Occipital lobe (tissue), 2 donors: ENCODE data around the genes POC5 and CRHBP.

GRCh38 chr5:75358260-75358963, 21.4 kb downstream of the HMGCR start:
- RAMPAGE, long total RNA = no peak

GRCh38 chr5:75360741-75361743, 24.0 kb downstream of the HMGCR start:
- RAMPAGE, long total RNA = no peak

- RAMPAGE, long total RNA = no peak
Measured at GRCh38 chr5:75510460-75511114, 842 bp downstream of the CERT1 start.

GRCh38 chr5:75716700-75717765, at the start of gene POC5:
Gene POC5 (minus strand): TSS chr5:75717437.
- RAMPAGE, long total RNA = start-site peak on the minus strand at chr5:75717402-75717430, 97 and 46 reads in 2 replicates

- RAMPAGE, long total RNA = no peak
Measured at GRCh38 chr5:76220780-76221250, 137.6 kb downstream of the SV2C start.

DNA sequence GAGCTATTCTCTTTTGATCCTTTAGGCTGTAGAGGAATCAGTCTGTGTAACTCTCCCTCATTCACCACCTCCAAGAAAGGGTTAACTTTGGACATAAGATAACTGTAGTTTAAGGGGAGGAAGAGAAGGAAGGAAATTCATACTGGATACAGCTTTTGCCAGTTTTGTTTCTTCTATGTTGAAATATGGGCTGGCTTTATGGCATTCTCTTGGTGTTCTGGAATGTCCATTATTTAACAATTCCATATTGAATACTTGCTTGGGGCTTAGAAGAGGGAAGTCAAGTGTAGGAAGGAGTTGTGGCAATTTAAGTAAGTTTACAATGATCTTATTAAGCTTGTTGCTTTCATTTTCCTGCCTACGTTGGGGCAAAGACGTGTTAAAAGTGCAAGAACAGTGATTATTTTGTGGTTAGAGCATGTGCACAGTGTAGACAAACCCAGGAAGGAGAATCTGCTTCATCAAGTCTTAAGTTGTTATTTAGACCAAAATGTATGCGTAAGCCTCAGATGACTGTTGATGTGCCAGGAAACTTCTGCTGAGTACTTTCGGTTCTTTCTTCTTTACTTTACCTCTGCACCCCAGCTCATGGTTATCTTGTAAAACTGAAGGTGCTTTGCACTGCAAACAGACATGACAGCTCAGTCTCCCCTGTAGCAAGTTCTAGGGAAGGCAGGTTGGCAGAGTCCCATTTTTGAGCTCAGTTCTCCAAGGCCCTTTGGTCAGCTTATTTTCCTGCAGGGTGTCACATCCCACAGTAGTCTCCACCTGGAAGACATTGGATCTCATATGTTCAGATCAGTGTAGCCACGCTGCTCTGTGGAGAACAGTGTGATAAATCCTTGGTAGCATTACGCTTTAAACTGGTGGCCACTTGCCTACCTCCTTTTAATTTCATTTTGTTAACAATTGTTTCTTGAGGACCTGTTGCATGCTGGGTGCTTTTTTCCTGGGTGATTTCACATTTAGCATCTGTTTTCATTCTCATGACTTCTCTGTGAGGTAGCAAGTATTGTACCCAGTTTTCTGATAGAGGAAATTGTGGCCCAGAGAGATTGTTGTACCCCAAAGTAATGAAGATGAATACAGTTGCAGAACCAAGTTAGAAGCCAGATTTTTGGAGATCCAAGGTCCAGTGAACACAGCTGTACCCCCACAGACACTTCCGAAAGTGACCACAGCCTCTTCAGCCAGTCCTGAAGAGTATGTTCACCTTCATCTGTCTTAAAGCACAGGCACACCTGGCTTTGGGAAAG, 75.6 kb downstream of the F2RL2 start:
- RAMPAGE, long total RNA = no peak

DNA sequence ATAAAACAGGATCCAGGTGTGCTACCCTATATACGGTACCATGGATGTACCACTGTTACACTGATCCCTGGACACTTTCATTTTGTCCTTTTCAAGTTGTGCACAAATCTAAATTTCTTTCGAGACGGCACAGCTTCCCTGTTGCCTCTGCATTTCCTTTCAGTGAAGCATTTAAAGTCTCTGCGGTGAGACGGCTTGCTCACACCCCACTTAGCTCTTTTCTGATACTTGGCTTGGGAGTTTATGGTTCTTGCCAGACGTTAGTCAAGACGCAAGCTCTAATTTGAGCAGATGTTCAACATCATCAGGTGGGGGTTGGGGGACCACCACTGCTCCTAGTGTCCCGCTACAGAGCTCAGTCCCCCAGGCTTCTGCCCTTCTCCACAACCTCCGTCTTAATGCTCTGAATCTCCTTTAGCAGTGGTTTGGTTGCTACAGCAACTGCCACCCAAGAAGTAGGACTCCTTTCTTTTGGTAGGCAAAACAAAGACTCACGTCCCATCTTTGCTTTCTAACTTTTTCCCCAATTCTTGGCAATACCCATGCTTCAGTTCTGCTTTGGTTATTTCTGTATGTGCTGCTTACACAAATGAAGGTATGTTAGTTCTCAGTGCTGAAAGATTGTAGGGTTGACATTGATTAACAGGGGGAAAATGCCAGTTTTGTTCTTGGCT, 15.7 kb downstream of the F2RL2 start:
- RAMPAGE, long total RNA = no peak

- RAMPAGE, long total RNA = no peak
Measured at GRCh38 chr5:76756350-76756850, 40.5 kb downstream of the F2R start.

GRCh38 chr5:76806037-76806662, 12.7 kb upstream of the F2RL1 start:
- RAMPAGE, long total RNA = no peak

- RAMPAGE, long total RNA = no peak
Measured at GRCh38 chr5:76937150-76937470, 15.7 kb upstream of the CRHBP start.

DNA sequence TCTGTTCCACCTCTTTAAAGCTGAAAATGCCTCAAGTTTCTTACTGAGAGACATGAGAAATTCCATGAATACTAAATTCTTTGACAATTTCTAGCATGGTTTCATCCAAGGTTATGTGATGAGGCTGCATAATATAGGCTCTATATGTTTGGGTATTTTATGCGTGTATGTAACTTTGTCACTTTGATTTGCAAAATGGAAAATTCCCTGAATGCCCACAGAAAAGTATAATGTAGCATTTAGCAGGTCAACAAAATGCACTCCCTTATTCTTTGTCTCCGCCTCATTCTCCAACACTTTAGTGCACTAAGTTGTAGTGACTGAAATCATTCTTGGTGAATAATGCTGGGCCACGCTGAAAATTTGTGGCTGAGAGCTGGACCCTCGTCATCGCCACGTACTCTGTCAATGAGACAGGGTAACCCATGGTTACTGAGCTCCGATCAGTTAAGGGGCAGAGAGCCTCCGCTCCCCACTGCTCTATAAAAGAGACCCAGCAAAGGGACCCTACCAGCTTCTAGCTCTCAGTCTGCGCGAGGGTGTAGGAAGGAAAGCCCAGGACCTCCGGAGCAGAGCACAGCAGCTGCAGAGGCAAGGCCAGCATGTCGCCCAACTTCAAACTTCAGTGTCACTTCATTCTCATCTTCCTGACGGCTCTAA, at the start of gene CRHBP:
Gene CRHBP, plus strand, starts transcription at position 513 of the 660 bp plus-strand sequence.
- RAMPAGE, long total RNA = no peak

DNA sequence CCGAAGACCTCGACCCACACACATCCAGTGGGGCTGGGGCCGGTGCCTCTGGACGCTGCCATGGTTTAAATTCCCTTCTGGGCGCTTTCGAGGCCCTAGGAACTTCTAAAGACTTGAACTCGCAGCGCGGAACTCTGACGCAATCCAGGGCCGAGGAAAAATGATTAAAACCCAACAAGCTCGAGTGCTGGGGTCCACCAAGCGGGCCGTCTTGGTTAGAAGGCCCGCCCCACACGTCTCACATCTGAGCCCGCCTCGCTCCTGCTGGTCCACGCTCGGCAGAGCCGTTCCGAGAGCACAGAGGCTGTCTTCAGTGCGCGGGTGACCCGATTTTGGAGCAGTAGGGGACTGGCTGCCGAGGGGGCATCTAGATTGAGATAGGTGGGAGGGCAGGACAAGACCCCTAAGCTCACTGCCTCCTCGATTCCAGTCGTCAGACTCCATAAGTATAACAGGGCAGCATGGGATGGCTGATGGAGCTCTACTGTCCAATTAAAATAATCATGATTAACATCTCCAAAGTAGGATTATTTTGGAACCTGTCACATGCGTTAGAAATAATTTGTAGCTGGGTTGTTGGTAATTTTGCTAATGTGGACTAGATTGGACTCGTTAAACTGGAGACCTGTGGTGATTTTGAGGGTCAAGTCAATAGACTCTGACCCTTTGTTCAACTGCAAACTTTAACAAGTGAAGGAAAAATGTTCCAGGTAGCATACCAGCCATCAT, 1.7 kb downstream of the CRHBP start:
- RAMPAGE, long total RNA = no peak

DNA sequence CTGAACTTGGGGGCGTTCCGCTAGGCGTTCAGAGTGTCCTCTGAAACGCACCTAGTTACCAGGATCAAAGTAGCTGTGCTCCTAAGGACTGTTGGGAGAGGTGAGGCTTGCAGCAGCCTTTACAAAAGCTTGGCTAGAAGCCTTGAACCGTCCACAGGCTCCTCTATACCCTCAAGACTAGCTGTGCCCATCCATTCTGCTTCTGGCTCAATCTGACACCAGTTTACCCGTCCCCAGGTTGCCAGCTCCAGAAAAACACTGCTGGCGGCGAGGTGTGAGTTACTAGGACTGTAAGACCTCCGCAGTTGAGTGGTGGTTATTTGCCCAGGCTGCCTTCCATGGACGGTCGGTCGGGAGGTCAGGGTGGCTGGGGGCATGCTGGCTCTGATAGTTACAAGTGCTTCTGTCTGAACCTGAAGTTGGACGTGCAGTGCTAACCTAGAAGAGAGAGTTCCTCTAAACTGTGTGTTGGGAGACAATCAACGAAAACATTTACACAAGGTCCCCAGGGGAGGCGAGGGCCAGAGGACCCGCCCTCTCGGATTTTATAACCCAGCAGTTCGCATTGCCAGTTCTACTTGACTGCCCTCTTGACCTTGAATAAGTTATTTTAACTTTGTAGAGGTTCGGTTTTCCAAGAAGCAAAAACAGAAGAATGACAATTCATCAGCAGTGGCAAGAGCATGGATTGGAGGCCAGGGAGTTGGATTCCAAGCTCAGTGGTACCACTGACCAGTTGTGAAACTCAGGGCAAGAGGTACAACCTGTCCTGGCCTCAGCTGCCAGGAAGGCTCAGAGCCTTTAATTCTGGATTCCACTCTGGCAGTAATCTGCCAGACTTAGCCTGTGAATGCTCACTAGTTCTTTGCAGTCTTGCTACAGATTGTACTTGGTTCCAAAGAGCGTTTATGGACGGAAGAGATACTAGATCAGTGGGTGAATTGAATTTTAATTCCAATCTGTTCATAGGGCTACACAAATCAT, 28.8 kb upstream of the PDE8B start:
- RAMPAGE, long total RNA = no peak

- RAMPAGE, long total RNA = no peak
Measured at GRCh38 chr5:77630483-77631375, 7.8 kb downstream of the OTP start.

DNA sequence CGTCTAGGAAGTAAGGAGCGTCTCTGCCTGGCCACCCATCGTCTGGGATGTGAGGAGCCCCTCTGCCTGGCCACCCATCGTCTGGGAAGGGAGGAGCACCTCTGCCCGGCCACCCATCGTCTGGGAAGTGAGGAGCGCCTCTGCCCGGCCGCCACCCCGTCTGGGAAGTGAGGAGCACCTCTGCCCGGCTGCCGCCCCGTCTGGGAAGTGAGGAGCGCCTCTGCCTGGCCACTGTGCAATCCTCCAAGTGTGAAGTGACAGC, 15.4 kb downstream of the TBCA start:
- RAMPAGE, long total RNA = no peak

DNA sequence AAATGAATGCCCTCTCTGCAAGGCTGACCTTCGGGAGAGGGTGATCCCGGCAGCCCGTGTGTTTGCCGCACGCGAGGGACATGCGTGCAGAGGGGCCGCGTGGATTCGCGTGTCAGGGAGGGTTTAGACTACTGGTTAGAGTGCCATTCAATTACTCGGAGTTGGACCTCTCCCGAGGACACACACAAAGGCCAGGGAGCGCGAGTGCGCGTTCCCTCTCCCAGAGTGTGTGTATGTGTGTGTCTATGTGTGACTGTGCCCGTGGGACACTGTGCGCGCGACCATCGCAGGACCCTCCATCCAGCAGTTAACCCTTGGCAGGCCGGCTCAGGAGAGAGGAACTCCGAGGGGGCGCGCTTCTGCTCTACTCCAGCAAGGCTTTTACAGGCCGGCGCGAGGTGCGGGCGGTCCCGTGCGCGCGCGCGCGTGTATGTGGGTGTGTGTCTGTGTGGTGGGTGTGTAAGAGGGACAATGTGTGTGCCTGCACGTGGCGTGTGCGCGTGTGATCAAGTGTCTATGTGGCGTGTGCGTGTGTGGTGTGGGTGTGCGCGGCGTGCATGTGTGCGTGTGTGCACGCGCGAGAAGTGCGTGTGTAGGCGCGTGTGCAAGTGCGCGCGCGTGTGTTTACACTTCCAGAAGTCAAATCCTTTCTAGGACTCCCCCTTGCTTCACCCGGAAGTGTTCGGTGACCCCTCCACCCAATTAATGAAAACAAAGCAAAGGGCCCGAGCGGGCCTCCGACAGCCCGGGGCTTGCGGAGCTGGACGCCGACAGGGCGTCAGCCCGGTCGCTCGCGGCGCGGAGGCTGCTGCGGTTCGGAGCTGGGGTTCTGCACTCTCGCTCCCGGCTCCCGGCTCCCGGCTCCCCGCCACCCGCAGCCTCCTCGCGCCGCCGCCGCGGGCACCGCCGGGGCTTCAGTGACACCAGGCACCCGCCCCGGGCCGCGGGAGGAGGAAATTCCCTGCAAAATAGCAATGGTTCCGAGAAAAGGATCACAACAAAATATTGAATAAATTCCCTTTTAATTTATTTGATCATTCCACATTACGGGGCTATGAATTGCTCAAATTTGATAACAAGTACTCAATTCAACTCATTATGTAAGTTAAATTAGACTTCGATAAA, 75.4 kb upstream of the TBCA start:
- RAMPAGE, long total RNA = no peak

DNA sequence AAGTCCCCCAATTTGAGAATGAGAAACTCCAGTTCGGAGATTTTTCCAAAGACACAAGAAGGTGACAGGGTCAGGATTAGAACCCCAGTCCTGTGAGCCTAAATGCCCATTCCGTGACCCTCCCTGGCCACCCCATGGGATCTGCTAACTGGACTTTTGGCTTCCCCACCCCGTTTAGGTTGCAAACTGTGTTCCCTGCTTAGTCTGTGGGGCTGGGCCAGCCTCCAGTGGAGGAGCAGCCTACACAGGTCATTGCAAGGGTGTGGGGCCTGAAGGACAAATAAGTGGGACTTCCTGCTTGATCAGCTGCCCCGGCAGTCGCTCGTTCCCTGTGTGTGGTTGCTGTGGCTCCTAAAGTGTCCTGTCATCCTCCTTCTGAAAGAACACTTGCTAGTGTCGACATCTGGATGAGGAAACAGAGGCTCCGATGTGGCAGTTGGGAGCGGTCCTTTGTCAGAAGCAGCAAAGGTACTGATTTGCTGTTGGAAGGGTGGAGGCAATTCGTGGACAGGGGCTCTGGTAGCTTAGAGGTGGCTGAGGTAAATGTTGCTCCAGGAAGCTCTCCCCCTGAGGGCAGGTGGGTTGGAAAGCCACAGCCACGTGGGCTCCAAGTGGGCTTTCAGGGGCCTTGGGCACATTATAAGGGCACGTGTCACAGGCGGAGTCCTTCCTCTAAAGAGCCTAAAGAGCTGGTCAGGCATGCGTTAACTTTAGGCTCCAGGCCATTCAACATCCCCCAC, 88.9 kb upstream of the TBCA start:
- RAMPAGE, long total RNA = no peak

DNA sequence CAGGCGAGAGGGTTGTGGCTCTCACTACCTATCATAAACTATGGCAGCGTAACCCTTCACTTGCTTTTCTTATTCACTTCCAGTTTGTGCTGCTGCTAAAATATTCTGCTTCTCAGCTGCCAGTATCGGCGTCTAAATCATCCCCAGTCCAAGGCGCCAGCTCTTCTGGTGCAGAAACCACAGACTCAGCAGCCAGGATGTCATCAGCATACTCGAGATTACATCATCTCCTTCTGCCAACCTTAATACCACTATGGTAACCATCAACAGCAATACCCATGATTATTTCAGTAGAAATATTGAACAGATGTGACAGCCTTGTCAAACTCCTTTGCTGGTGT, 159.9 kb upstream of the TBCA start:
- RAMPAGE, long total RNA = no peak

GRCh38 chr5:78360694-78361995, 728 bp downstream of the SCAMP1 start:
- RAMPAGE, long total RNA = no peak

GRCh38 chr5:78547498-78548483, 100.8 kb downstream of the LHFPL2 start:
- RAMPAGE, long total RNA = no peak